Adrenal gland (tissue), 7 donors: ENCODE results near the gene RPA4.

DNA sequence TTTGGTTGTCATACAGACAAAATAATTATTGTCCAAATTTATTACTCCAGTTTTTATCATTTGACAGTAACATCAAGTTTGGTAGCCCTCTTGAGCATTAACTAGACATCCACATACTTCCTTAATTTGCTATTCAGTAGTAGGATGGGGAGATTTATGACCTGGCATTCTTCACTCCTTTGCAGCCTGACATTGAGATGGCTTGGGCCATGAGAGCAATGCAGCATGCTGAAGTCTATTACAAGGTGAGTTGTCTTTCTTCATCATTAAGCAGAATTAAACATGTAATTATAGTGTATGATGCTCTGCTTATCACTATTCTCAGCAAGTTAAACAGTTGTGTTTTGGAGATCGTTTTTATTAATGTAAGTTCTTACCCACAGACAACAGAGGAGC is 1.8 kb downstream of the PBDC1 start:
- PRO-cap, 3 experiments: no peak in any of the 3 experiments
- RAMPAGE, long total RNA, 4 experiments: no peak in any of the 4 experiments
- RRBS: no CpG with 5 or more reads among the region's 1 CpG

GRCh38 chrX:77682828-77683264 is 103.2 kb downstream of the ATRX start:
- PRO-cap, 3 experiments: no peak in any of the 3 experiments
- RAMPAGE, long total RNA, 4 experiments: start-site peak on the minus strand in 1 of 4 experiments, at chrX:77682874-77683118 at its widest, 9 to 11 reads per replicate
- RRBS: no CpG with 5 or more reads among the region's 6 CpGs

- PRO-cap, 3 experiments: no peak in any of the 3 experiments
- RAMPAGE, long total RNA, 4 experiments: no peak in any of the 4 experiments
- RRBS: no CpG with 5 or more reads among the region's 3 CpGs
Measured at GRCh38 chrX:78107309-78107787, 3.3 kb downstream of the PGK1 start.

DNA sequence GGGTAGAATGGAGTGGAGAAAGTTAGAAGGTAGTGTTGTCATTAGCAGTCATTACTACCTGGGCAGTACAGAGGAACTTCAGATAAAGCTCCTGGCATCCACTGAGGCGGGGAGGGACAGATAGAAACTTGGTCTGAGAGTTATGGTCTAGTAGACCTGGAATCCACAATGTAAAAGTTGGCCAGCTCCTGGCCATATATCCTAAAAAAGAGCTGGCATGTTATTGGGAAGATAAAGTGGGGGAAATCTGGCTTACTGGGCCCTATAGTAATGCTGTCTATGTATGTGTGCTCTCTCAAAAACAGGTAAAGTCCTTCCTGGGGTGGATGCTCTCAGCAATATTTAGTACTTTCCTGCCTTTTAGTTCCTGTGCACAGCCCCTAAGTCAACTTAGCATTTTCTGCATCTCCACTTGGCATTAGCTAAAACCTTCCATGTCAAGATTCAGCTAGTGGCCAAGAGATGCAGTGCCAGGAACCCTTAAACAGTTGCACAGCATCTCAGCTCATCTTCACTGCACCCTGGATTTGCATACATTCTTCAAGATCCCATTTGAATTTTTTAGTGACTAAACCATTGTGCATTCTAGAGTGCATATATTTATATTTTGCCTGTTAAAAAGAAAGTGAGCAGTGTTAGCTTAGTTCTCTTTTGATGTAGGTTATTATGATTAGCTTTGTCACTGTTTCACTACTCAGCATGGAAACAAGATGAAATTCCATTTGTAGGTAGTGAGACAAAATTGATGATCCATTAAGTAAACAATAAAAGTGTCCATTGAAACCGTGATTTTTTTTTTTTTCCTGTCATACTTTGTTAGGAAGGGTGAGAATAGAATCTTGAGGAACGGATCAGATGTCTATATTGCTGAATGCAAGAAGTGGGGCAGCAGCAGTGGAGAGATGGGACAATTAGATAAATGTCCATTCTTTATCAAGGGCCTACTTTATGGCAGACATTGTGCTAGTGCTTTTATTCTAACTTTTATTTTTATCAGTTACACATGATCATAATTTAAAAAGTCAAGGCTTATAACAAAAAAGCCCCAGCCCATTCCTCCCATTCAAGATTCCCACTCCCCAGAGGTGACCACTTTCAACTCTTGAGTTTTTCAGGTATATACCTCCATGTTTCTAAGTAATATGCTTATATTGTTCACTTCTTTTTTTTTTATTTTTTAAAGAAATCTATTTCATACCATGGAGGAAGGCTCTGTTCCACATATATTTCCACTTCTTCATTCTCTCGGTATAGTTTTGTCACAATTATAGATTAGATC is 13.5 kb downstream of the TAF9B start:
- PRO-cap, 3 experiments: no peak in any of the 3 experiments
- RAMPAGE, long total RNA, 4 experiments: no peak in any of the 4 experiments
- RRBS: no CpG with 5 or more reads among the region's 4 CpGs

DNA sequence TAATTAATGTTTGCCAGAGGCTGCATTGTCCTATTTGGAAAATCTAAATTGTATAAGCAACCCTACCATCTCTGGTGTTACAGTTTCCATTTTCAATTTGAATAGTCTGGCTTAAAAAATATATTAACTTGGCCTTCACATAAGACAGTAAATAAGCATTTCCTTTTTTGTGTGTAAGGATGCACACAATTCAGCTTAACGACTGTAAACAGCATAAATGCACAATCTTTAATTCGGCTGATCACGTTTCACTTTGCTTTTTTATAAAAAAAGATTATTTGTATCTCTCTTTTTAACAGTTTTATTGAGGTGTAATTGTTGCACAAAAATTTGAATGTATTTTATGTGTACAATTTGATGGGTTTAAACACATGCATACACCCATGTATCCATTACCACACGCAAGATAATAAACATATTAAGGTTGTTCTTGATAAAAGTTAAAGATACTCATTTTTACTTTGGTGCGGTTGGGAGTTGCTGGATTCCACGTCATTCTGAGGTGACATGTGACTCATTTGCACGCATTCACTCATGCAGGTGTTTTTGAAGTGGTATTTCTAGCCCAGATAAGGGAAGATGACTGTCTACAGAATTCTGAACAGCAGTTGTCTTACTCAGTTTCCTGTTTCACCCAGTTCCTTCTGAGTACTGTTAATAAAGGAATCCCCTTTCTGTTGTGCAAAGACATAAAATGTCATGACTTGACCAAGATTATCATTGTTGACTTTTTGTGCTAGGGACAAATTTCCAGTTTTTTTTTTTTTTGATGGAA is 142.1 kb downstream of the RTL3 start:
- PRO-cap, 3 experiments: no peak in any of the 3 experiments
- RAMPAGE, long total RNA, 4 experiments: no peak in any of the 4 experiments
- RRBS: no CpG with 5 or more reads among the region's 7 CpGs

DNA sequence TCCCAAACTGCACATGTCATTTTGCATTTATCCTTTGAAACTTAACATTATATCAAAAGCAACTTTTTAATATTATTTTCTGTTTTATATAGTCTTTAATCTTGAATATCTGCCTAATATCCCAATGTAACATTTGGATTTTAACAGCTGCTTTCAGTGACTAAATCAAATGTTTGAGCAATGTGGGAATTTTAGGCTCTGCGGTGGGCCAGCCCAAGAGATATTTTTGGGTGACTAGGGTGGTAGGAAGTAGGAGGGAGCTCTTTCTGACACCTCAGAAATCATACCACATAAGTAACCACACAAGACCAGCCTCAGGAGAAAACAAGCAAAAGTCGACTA is 342 bp downstream of the RTL3 start:
- PRO-cap, 3 experiments: no peak in any of the 3 experiments
- RAMPAGE, long total RNA, 4 experiments: no peak in any of the 4 experiments
- RRBS: no CpG with 5 or more reads among the region's 2 CpGs

DNA sequence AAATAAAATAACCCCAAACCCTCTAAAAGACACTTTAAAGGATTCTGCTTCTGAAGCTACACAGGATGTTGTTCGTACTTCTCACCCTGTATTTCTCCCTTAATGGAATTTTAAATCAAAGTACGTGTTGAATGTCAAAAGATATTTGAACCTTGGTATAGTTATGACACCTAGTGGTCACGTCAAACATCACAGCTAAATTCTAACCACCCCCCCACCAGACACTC is 62.7 kb upstream of the GPR174 start:
- PRO-cap, 3 experiments: no peak in any of the 3 experiments
- RAMPAGE, long total RNA, 4 experiments: no peak in any of the 4 experiments
- RRBS: no CpG with 5 or more reads among the region's 3 CpGs

DNA sequence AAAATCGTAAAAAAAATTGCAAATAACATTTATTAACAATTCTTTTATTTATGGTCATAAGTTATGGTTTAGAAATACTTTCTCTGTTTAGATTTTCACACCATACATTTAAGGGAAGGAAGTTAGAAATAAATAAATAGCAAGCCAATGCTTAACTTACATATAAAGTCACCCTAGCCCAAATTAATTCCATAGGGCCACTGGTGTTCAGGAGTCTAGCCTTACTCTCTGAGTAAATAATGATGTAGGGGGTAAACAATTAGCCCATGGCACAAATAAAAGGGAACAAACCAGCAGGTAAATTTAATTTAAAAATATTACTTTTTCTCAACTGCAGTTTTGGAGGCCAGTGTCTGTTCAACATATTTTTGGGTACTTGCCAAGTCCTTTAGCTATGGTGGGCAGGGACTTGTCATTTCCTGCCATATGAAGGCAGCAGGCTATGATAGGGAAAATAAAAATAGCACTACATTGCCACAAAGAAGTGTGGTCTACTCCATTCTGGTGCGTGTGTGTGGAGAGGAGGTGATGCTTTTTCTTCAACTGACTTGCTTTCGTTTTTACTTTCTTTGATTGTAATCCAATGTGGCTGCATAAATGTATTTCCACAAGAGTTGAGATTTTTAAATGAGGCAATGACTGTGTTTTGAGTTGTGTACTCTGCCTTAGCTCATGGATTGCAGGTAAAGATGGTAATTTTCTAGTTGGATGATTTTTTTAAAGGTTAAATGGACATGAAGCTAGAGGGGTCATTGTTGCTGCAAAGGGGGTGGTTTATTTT is 17.1 kb downstream of the GPR174 start:
- PRO-cap, 3 experiments: no peak in any of the 3 experiments
- RAMPAGE, long total RNA, 4 experiments: no peak in any of the 4 experiments
- RRBS: no CpG with 5 or more reads among the region's 3 CpGs

DNA sequence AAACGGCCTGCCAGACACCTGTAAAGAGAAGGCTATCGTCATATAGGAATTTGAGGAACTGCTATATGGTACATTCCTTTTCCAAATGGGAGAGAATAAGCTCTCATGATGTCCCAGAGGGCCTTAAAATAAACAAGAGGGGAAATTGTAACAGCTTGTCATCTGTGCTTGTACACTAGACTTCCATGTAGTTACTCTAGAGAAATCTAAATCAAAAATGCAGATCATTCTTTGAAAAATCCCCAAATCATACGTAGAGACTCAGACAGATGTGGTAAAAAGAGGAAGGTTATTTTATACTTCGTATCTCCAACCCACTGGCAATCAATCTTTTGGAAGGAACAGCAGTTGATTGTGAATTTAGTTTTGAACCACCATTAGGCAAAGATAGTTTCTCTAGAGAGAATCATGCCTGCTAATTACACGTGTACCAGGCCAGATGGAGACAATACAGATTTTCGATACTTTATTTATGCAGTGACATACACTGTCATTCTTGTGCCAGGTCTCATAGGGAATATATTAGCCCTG is 26.2 kb downstream of the GPR174 start:
- PRO-cap, 3 experiments: no peak in any of the 3 experiments
- RAMPAGE, long total RNA, 4 experiments: no peak in any of the 4 experiments
- RRBS: no CpG with 5 or more reads among the region's 6 CpGs

- PRO-cap, 3 experiments: peak in 3 of 3 experiments; most common plus-strand start chrX:80808819 (in 1); most common minus-strand start chrX:80808687 (in 3)
- RAMPAGE, long total RNA, 4 experiments: no peak in any of the 4 experiments
- RRBS: no CpG with 5 or more reads among the region's 33 CpGs
Measured at GRCh38 chrX:80808506-80809262, 993 bp downstream of the BRWD3 start.

- PRO-cap, 3 experiments: peak in 1 of 3 experiments; most common plus-strand start chrX:81121264 (in 1); most common minus-strand start chrX:81121191 (in 1)
- RAMPAGE, long total RNA, 4 experiments: no peak in any of the 4 experiments
- RRBS: no CpG with 5 or more reads among the region's 24 CpGs
Measured at GRCh38 chrX:81120651-81121494, 80.8 kb downstream of the HMGN5 start.

- PRO-cap, 3 experiments: no peak in any of the 3 experiments
- RAMPAGE, long total RNA, 4 experiments: no peak in any of the 4 experiments
- RRBS: no CpG with 5 or more reads among the region's 8 CpGs
Measured at GRCh38 chrX:84737333-84738136, 235.3 kb upstream of the HDX start.

DNA sequence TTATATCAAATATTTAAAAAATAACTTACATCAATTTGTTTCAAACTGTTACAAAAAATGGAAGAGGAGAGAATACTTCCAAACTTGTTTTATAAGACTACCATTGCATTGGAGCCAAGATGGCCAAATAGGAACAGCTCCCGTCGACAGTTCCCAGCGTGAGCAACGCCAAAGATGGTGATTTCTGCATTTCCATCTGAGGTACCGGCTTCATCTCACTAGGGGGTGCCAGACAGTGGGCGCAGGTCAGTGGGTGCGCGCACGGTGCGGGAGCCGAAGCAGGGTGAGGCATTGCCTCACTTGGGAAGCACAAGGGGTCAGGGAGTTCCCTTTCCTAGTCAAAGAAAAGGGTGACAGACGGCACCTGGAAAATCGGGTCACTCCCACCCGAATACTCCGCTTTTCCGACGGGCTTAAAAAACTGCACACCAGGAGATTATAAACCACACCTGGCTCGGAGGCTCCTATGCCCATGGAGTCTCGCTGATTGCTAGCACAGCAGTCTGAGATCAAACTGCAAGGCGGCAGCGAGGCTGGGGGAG is 149.7 kb upstream of the POF1B start:
- PRO-cap, 3 experiments: no peak in any of the 3 experiments
- RAMPAGE, long total RNA, 4 experiments: no peak in any of the 4 experiments
- RRBS: no CpG with 5 or more reads among the region's 21 CpGs

DNA sequence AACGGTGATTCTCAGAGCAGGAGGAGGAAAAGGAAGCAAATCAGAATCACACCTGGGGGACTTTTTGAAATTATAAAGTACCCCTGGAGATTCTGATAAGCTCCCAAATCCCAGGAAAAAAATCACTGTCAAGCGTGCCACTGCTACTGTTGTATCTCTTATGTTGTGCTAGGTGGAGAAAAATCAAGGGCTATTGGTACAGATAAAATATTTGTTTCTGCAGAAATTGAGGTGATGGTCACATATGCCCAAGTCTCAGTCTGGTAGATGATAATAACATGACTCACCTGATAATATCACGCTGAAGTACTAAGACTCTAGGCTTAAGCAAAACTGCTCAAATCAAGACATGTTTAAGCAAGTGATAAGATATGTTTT is 143.8 kb downstream of the CHM start:
- PRO-cap, 3 experiments: no peak in any of the 3 experiments
- RAMPAGE, long total RNA, 4 experiments: no peak in any of the 4 experiments
- RRBS: no CpG with 5 or more reads among the region's 3 CpGs

- PRO-cap, 3 experiments: no peak in any of the 3 experiments
- RAMPAGE, long total RNA, 4 experiments: no peak in any of the 4 experiments
- RRBS: no CpG with 5 or more reads among the region's 3 CpGs
Measured at GRCh38 chrX:86046266-86046630, 1.1 kb downstream of the CHM start.

DNA sequence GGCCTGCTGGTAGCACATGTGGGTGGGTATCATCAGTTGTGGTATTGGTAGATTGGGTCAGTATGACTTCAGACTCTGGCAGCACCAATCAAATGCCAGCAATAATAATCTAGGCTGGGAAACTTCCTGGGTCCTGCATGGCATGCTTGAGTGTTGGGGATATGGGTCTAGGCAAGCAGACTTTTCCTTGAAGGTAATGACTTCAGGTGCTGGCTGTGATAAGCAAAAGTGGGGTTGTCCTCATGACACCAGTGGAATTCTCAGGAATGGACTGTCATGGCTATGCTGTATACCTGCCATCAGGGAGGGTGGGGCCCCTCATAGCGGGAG is 577.5 kb downstream of the DACH2 start:
- PRO-cap, 3 experiments: no peak in any of the 3 experiments
- RAMPAGE, long total RNA, 4 experiments: no peak in any of the 4 experiments
- RRBS: no CpG with 5 or more reads among the region's 1 CpG

DNA sequence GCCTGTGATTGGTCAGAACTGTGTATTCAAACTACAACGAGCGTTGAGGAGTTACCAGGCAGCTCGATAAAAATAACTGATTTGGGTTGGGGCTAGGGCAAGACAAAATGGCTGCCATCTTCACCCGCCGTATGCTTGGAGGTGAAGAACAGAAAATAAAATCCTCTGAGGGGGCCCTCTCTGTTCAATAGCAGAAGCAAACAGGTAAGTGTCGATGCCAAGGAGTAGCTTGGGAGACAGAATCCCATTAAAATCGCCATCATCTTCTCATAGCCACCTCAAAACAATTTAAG is 22.1 kb downstream of the FAM133A start:
- PRO-cap, 3 experiments: no peak in any of the 3 experiments
- RAMPAGE, long total RNA, 4 experiments: no peak in any of the 4 experiments
- RRBS: no CpG with 5 or more reads among the region's 7 CpGs

GRCh38 chrX:94701763-94702395 is 1027.9 kb downstream of the FAM133A start:
- PRO-cap, 3 experiments: no peak in any of the 3 experiments
- RAMPAGE, long total RNA, 4 experiments: no peak in any of the 4 experiments
- RRBS: no CpG with 5 or more reads among the region's 17 CpGs

DNA sequence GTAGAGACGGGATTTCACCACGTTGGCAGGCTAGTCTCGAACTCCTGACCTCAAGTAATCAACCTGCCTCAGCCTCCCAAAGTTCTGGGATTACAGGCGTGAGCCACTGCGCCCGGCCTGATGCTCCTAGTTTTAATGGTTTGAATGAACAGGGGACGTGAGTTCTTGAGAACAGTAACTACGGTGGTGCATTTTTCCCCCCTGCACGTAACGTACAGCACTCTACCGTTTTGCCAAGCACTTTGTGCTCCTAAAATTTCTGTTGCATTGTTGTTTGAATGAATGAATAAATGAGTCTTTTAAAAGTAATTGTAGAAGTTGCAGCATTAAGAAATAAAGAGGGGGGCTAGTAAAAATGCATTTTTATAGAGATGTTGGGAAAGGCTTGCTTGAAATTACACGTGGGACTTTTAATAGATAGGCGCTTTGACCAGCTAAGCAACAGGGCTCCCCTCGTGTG is at the start of gene RPA4:
RPA4 (plus strand) TSS at position 347 of the 460 bp plus-strand sequence.
- PRO-cap, 3 experiments: no peak in any of the 3 experiments
- RAMPAGE, long total RNA, 4 experiments: no peak in any of the 4 experiments
- RRBS: no CpG with 5 or more reads among the region's 14 CpGs

DNA sequence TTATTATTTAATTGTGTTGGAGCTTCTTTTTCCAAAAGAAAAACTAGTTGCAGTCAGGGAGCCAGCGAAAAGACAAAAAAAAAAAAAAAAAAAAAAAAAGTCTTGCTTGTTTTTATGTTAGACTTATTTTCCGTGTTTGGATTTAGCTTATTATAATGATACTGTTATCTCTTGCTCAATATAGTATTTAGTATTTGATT is 1.6 kb downstream of the RPA4 start:
- PRO-cap, 3 experiments: no peak in any of the 3 experiments
- RAMPAGE, long total RNA, 4 experiments: no peak in any of the 4 experiments
- RRBS: no CpG with 5 or more reads among the region's 2 CpGs